Natural killer cell (primary cell): ENCODE measurements around the gene GBP1.

DNA sequence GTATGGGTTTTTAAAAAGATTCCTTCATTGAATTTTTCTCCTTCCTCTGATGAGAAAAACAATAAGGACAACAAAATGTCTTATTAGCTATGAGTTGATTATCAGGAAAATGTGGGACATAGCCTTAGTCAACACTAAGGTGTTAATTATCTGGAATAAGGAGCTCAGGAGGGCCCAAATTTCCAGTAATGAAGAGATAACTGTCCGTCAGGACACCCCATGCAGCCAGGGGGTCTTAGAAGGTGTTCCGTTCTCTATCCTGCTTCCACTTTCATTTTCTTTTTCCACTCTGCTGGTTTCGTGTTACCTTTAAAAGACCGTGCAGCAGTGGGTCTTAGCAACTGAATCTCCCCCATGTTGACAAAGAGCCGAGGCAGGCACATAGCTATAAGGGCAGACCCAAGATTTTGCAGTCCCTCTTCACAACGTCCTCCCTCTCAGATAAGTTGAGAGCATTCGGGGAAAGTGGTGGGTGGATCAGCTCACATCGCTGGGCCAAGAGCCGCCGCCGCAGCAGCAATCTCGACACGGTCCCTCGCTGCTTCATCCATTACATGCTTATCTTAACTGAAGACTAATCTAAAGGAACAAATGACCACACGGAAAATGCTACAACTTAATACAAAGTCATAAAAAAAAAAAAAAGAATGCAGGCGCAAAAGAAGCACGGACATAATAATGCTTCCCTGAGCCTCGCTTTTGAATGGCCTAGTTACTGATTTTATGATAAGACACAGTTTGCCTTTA is 355.5 kb downstream of the LMO4 start:
- PRO-cap, result bidirectional peak, plus-strand start at position 485 of the sequence, minus-strand start at position 272 of the sequence

GRCh38 chr1:88327504-88328336 is 356.4 kb upstream of the PKN2 start:
- PRO-cap, result no peak

GRCh38 chr1:88794352-88794629 is 97.1 kb downstream of the GTF2B start:
- PRO-cap, result no peak

- PRO-cap, result bidirectional peak, plus-strand start at chr1:89065440, minus-strand start at chr1:89065231
Measured at GRCh38 chr1:89064728-89065648, at the start of gene GBP1. TSS of gene GBP1 (minus strand) at chr1:89065208.

DNA sequence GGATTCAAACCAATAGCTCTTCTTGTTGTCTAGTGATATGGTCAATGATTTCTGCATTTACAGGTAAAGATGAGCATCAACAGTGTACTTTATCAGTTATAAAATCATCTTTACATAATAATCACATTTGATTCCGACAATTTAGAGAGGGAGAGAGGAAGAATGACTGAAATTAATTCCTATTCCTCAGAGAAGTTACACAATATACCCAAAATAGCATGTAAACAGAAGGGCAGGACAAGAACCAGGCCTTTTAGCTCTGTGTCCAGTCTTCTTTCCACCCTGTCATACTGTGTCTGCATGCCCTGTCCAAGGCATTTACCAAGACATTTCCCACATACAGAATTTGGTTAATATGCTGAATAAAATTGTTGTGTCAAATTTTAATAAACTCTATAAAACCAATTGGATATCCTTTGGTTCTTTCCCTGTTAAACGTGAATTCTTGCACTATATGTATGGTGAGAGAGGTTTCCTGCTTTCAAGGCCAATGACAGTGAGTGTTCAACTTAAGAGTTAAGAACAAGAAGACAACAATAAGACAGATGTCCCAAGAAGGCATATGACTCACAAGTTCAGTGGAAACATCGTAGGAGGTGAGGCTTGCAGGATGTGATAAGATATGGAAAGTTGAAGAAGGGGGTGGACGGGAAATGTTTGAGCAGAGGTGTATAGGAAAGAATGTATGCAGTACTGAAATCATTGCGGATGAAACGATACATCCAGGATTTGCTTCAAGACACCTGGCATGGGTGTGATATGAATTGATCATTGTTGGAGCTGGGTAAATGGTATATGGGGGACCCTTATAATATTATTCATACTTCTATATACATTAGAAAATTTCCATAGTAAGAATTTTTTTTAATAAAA is 20.8 kb downstream of the LRRC8B start:
- PRO-cap, result no peak

GRCh38 chr1:89548141-89548822 is 23.7 kb downstream of the LRRC8B start:
- PRO-cap, result no peak

DNA sequence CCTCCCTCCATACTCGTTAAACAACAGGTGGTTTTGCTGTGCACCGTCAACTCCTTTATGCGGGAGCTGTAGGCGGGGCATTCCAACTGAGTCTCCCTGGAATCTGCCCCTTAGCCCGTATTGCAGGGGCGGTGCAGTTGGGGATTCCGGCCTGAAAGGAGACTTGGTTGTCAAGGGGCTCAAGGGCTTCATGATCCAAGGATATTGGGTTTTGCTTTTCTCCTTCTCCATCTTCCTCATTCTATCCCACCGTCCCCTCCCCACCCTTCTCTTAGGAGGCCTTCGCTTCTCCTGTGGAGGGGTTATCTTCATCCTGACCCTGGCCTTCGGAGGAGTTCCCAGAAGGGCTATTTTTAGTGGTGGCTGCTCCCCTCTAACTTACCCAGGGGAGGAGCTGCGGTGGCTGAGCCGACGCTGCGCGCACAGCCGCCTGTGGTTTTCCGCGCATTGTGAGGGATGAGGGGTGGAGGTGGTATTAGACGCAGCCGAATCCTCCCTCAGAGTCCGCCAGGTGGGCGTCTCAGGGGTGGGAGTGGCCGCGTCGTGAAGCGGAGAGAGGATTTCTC is 562 bp upstream of the LRRC8C start:
- PRO-cap, result bidirectional peak, plus-strand start at position 475 of the sequence, minus-strand start at position 380 of the sequence

DNA sequence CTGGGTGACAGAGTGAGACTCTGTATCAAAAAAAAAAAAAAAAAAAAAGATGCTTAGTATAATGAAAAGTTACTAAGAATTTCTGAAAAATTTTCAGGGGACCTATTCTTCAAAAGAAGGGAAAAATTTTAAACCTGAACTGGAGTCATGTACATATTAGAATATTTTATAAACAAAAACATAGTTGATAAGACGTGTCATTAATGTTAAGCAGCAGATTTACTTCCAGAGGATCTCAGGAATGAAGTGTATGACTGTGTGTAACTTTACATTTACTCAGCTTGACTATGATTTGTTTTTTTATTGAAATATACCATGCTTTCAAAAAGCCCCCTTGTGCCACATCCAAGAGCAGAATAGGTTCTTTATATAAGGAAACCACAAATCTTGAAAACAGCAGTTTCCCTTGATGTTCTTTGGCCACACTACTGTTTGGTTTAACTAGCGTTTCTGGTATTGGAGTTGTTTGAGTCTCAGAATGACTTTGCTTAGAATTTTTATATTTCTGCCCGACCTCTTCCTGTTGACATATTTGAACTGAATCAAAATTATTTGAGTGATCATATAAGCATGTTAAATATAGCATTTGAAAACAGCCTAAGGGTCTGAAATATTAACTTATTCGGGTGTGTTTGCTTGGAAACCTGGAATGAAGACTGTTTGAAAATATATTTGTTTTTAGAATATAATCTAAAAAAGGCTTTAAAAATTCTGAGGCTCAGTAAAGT is 25.0 kb downstream of the LRRC8C start:
- PRO-cap, result bidirectional peak, plus-strand start at position 399 of the sequence, minus-strand start at position 262 of the sequence

DNA sequence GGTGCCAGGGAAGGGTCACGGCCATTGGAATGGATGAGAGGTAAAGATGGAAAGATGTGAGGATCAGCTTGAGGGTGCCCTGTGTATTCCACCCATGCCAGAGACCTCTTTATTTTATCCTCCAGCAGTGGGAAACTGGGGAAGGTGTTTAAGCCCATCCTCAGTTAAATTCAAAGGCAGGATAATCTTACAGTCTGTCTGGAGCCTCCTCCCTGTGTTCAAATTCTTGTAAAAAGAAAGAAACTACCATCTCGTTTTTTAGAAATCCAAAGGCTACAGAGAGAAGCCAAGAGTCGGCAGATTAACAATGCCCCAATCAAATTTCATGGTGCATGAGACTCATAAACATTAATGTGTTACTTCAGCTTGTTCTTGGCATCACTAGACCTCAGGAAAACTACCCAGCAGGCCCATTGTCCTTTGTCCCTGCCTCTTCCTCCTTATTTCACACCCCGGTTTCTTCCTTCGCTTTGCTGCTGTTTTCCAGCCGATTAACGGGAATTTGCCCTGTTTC is 93.1 kb upstream of the LRRC8D start:
- PRO-cap, result no peak

DNA sequence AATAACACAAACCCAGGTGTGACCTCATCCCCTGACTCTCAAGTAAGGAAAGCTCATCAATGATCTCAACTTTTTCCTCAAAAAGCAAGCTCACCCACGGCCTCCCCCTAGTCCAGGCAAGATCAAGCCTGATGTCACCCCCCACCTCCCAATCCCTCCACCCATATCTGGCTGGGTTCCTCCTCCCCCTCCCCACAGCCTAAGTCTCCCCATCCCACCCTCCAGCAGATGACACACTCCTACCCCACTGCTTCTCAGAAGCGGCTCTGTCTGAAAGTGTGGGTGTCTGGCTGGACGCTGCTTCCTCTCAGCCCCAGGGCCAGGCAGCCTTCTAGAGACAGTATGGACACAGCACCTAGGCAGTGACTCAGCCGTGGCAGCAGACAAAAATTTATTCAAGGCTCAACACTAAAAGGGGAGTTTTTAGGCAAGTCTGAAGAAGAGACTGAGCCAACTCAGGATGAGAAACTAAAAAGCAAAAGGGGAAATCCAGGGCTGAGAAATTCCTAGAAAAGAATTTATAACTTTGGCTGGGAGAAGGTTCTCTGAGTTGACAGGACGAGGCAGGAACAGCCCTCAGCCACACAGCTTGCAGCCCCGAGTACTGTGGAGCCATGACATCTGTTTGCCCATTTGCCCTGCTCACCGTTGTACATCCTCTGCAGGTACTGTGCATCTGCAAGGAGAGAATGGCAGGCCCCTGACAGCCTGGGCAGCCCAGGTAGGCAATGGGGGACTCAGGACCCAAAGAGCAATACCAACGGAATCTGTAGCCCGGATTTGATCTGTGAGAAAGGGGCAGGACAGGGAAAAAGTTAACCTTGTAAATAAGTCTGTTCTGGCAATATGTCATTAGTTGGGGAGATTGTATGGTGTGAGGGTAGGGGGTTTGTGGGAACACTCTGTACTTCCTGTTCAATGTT is 81.5 kb upstream of the LRRC8D start:
- PRO-cap, result bidirectional peak, plus-strand start at position 257 of the sequence, minus-strand start at position 309 of the sequence; bidirectional peak, plus-strand start outside the sequence, minus-strand start at position 756 of the sequence

DNA sequence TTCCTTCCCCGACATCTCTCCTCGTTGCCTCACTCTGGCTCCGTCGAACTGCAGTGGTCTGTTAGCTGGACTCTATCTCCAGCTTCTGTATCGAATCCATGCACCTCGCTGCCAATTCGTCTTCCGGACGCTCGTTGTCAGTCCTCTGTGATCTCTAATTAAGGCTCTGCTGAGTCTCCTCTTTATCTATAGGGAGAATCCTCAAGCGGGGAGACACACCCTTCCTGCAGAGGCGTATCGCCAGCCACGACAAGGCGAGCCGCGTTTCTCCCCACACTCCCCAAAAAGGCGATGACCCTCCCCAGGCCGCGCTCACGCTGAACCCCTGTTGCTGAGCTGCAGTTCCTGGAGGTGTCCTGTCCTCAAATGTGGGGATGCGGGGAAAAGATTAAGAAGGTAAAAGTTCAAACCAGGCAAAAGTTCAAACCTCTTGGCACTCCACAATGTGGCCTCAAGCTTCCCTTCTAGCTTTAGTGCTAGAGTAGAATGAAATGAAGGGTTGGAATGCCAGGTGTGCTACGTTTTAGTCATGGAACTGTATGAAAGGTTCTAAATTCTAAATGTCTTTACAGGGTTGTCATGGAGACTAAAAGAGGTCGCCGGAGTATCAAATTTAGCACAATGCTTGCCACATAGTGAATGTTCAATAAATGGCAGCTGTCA is 57.4 kb upstream of the LRRC8D start:
- PRO-cap, result no peak

DNA sequence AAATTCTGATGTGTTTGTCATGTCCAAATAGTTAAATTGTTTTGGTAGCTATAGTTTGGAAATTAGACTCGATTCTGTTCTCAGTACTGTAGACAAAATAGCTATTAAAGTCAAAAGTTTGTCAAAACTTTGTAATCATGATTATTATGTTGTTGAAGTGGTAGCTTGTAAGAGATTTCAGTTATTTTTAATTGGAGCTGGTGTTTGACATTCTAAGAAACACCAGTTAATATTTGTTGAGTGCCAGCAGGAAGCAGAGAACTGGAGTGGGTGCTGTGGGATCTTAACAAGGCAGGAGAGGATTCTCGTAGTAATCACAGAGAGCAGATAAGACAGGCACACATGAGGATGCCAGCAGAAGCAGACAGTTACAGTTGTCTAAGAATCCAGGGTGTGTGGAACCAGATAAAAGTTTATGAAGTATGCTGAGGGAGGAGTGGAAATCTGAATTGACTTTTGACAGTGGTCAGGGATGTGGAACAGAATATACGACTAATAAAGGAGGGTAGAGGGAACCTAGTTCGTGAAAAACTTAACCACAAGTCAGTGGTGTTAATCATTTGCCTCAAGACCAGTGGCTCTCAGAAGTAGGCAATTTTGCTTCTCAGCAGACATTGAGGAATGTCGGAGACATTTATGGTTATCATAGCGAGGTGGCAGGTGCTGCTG is 2.7 kb downstream of the LRRC8D start:
- PRO-cap, result no peak

DNA sequence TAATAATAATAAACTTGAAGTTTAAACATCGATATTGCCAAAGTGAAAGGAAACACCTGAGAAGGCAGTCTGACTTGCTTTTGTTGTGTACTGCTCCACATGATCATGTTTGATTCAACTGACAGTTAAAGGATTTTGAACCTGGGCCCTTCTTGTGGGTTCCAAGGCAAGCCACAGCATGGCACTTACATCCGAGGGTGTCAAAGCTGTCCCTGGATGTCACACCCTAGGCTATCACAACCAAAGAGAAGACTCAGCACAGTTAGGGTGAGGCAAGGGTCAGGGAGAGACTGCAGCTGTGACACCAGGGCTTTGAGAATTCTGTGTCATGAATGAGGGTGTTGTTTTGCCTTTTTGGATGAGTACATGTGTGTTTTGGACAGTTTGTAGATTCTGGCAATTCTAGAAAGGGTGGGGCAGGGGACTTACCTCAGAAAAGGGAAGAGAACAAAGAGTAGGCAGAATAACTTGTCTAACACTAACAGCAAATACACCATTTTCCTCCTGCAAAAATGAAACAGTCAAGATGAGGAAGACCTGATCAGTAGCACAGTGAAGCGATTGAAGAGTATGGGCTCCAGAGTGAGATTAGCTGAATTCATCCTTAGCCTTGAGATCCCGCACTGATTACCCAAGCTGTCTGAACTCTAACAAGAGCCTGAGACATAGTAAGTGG is 37.8 kb upstream of the ZNF326 start:
- PRO-cap, result unidirectional peak, plus-strand start at position 261 of the sequence

DNA sequence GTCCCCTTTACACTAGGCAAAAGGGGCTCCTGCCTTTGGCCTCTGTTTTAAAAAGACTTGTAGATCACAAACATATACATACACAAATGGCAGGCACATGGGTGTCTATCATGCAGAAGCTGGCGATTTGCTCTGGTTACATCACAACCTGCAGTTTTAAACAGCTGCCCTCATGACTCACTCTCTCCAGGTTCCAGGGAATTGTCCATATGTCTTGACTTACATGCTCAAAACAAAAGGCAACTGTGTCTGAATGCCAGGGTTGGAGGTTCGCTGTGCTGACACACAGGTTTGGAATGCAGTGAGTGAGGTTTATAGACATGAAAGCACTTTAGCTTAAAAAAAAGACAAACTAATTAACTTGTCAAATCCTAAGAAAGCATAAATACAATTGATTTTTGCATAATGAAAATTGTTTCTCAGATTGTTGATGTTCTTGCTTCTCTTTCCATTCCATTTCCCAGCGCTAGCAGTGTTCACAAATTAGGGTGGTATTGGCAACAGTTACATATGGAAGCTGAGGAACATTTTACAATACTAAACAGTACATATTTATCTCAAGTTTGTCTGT is 313.9 kb downstream of the BARHL2 start:
- PRO-cap, result no peak

GRCh38 chr1:90717865-90718467 is 864 bp upstream of the BARHL2 start:
- PRO-cap, result no peak

GRCh38 chr1:90889046-90889273 is 132.9 kb downstream of the ZNF644 start:
- PRO-cap, result no peak

DNA sequence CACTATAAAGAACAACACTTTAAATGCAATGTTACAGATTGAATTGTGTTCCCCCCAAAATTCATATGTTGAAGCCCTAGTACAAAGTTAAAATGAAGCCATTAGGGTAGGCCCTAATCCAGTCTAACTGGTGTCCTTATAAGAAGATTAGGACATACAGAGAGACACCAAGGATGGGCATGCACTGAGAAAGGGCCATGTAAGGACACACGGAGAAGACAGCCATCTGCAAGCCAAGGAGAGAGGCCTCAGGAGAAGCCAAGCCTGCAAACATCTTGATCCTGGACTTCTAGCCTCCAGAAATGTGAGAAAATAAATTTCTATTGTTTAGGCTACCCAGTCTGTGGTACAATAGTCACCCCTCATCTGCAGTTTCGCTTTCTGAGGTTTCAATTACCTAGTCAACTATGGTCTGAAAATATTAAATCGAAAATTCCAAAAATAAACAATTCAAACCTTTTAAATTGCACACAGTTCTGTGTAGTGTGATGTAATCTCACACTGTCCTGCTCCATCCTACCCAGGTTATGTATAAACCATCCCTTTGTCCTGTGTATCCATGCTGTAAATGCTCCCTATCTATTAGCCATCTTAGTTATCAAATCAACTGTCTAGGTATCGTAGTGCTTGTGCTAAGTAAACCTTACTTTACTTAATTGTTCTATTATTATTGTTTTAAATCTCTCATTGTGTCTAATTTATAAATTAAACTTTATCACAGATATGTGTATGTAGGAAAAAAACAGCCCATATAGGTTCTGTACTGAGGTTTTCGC is 52.6 kb downstream of the ZNF644 start:
- PRO-cap, result no peak

DNA sequence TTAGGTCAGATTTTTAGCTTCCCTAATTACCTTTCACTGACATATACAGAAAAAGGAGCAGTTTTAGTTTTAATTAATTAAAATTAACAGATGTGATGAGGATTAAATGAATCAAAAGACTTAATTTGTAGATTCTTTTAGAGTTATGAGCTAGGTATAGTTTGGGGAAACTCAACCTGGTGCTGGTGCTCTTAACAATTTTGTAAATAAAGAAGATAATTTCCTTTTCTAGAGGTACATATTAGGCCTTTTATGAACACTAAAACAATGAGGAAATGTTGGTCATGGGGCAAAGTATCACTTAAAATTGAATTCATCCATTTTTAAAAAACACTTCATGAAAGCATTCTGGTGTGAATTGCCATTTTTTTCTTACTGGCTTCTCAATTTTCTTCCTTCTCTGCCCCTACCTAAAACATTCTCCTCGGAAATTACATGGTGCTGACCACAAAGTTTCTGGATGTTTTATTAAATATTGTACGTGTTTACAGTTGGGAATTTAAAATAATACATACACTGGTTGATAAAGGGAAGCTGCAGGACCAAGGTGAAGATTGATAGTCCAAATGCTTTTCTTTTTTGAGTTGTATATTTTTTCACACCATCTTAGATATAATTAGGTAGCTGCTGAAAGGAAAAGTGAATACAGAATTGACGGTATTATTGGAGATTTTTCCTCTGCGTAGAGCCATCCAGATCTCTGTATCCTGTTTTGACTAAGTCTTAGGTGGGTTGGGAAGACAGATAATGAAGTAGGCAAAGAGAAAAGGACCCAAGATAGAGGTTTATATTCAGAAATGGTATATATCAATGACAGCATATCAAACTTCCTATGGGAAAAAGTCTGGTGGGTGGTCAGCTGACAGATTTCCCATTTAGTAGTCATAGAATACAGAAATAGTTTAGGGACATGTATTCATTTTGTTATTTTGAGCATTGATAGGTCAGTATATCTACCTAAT is 24.3 kb downstream of the CDC7 start:
- PRO-cap, result no peak

- PRO-cap, result no peak
Measured at GRCh38 chr1:91754309-91754875, 131.6 kb downstream of the TGFBR3 start.

- PRO-cap, result no peak
Measured at GRCh38 chr1:91826709-91827676, 59.0 kb downstream of the TGFBR3 start.